Skin of body (tissue), 2 donors: ENCODE measurements around the genes KCNC1 and UEVLD.

DNA sequence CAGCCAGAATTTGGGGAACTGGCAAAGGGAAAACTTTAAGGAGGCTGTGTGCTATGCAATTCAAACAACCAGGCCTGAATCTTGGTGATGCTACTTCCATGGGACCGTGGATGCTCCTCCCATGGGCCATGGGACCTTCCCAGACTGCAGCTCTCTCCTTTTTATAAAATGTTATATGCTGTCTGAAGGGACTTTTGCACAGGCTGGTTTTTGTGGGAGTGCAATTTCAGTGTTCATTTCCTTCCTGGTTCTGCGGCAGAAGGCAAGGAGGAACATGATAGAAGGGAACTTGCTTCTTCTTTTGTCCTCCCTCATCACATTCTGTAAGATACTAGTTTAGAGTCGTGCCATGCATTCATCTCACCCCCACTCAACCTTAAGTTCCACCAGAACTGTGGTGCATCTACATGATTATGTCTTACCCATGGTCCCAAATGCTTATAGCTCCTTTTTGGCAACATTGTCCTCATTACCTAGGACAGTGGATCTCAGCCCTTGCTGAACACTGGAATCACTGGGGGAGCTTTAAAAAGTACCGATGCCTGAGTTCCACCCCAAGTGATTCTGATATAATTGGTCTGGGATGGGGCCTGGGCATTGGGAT, 68.9 kb downstream of the C11orf58 start:
- RAMPAGE, long total RNA: no peak

- RAMPAGE, long total RNA: no peak
Measured at GRCh38 chr11:16813003-16813563, 74.6 kb downstream of the C11orf58 start.

GRCh38 chr11:16967262-16967658, 47.0 kb downstream of the PLEKHA7 start:
- RAMPAGE, long total RNA: no peak

- RAMPAGE, long total RNA: no peak
Measured at GRCh38 chr11:17012755-17013584, 1.2 kb downstream of the PLEKHA7 start.

DNA sequence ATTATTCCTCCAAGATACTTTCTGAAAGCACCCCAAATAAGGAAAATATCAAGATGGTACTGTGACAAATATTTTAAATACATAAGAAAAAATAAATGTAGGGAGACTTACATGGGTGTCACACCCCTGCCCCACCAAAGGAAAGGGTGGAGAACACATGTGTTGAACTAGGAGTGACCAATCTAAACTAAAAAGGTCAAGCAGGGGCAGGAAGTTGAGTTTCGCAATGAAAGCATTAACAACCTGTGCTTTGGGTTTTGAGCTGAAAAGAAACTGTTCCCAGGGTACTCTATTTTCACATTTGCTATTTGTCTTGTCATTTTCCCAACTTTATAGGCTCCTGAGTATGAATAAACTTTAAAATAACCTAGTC, 42.9 kb downstream of the PIK3C2A start:
- RAMPAGE, long total RNA: no peak

- RAMPAGE, long total RNA: no peak
Measured at GRCh38 chr11:17224736-17225292, 17.0 kb upstream of the PIK3C2A start.

DNA sequence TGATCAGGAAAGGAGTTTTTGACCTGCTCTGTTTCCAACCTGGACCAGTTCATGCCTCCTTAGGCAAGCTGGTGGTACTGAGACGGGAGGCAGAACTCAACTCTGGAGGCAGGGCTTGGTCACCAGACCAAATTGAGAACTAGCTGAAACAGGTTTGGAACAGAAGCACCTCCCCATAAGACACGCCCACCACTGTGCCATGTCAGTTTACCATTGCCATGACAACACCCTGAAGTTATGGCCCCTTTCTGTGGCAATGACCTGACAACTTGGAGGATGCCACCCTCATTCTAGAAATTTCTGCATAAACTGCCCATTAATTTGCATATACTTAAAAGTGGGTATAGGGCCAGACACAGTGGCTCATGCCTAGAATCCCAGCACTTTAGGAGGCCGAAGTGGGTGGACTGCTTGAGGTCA, 2.6 kb upstream of the NUCB2 start:
- RAMPAGE, long total RNA: no peak

GRCh38 chr11:17506670-17507113, 30.0 kb upstream of the ABCC8 start:
- RAMPAGE, long total RNA: no peak

- RAMPAGE, long total RNA: no peak
Measured at GRCh38 chr11:17683151-17684242, 35.9 kb upstream of the MYOD1 start.

GRCh38 chr11:17695957-17696321, 23.4 kb upstream of the MYOD1 start:
- RAMPAGE, long total RNA: no peak

GRCh38 chr11:17734235-17735016, at the start of gene KCNC1:
Gene KCNC1 (plus strand): TSS chr11:17734781.
- RAMPAGE, long total RNA: no peak

- RAMPAGE, long total RNA: no peak
Measured at GRCh38 chr11:17951713-17952770, 60.8 kb downstream of the SERGEF start.

DNA sequence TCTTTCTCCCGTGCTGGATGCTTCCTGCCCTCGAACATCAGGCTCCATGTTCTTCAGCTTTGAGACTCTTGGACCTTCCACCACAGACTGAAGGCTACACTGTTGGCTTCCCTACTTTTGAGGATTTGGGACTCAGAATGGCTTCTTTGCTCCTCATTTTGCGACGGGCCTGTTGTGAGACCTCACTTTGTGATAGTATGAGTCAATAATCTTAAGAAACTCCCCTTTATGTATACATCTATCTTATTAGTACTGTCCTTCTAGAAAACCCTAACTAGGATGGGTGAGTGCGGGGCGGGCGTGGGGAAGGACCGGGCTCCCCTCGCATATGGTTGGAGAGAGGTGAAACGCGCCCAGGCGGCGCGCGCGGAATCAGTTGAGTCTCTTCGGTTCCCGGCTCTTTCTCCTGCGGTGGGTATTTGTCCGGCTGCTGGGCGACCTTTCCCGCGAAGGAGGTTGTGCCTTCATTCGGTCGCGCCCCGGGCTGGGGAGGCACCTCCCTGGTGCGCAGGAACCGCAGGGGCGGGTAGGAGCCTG, 27.8 kb downstream of the SAA4 start:
- RAMPAGE, long total RNA: no peak

DNA sequence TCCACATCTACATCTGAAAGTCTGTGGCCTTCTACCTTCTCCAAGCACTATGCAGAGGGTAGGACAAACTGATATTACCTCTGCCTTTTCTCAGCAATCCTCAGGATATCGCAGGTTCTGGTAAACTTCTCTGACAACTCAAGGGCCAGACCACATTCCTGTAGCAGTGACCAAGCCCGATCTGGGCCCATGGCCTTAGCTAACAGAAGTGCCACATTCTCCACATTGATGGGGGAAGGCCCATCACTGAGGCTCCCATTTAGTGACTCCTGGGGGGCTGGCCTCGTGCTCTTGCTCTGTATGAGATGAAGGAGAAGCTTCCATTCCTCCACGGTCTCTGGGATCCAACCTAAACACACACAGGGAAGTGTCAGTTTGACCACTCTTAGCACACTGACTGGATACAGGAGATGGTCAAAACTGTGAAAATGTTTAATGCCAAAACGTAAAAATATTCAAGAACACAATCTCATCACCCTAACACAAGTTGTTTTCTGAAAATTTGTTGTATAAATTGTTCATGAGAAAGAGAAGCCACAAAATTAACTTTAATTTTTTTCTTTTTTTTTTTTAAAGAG, 15.9 kb downstream of the SAA1 start:
- RAMPAGE, long total RNA: no peak

DNA sequence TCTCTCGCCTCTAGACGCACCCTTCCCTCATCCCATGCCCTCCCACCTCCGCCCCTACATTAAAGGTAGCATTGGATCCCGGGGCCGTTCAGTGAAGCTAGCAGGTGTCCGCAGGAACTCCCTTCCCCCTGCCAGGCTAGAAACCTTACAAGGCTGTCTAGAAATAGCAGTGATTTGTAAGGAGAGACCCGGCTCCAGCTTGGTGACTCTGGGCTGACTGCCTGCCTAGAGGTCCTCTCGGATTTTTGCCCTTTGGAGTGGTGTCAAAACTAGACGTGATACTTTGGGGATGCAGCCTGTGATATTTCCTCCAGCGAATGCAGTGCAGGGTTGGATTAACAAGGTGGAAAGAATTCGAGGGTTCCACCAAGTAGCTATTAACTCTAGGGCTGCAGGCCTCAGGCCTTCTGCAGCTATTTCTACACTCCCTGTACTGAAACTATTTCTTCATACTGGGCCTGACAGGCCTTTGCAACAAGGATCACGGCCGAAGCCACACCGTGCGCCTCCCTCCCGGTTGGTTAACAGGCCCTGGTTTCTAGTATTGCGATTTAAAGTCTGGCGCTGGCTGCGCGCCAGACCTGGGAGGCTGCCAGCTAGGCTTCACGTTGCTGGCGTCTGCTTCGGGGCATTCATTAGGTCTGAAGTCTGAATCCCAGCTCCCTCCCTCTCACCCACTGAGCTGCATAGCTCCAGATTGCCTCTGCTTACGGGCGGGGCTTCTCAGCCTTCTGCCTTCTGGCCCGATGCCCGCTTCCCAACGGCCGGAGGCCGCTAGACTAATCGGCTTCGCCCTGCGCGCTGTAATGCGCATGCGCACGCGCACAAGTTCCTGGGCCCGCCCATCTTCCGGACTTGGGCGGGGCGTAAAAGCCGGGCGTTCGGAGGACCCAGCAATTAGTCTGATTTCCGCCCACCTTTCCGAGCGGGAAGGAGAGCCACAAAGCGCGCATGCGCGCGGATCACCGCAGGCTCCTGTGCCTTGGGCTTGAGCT, 1.3 kb downstream of the LDHA start:
- RAMPAGE, long total RNA: no peak

DNA sequence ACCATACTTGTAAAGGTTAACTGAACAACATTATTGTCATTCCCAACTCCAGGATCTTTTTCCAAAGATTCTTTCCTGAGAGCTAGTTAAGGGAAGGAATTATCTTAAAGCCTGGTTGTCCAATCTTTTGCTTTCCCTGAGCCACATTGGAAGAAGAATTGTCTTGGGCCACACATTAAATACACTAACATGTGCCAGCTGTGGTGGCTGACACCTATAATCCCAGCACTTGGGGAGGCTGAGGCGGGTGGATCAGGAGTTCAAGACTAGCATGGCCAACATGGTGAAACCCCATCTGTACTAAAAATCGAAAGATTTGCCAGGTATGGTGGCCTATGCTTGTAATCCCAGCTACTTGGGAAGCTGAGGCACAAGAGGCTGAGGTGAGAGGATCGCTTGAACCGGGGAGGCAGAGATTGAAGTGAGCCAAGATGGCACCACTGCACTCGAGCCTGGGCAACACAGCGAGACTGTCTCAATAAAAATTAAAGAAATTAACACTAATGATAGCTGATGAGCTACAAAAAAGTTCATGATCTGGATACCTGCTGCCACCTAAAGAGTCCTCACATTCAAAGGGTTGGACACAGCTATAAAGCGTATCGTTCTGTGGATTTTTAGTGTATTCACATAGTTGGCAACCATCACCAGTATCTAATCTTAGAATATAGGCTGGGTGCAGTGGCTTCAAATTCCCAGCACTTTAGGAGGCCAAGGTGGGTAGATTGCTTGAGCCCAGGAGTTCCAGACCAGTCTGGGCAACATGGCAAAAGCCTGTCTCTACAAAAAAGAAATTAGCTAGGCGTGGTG, 3.5 kb upstream of the LDHC start:
- RAMPAGE, long total RNA: no peak

DNA sequence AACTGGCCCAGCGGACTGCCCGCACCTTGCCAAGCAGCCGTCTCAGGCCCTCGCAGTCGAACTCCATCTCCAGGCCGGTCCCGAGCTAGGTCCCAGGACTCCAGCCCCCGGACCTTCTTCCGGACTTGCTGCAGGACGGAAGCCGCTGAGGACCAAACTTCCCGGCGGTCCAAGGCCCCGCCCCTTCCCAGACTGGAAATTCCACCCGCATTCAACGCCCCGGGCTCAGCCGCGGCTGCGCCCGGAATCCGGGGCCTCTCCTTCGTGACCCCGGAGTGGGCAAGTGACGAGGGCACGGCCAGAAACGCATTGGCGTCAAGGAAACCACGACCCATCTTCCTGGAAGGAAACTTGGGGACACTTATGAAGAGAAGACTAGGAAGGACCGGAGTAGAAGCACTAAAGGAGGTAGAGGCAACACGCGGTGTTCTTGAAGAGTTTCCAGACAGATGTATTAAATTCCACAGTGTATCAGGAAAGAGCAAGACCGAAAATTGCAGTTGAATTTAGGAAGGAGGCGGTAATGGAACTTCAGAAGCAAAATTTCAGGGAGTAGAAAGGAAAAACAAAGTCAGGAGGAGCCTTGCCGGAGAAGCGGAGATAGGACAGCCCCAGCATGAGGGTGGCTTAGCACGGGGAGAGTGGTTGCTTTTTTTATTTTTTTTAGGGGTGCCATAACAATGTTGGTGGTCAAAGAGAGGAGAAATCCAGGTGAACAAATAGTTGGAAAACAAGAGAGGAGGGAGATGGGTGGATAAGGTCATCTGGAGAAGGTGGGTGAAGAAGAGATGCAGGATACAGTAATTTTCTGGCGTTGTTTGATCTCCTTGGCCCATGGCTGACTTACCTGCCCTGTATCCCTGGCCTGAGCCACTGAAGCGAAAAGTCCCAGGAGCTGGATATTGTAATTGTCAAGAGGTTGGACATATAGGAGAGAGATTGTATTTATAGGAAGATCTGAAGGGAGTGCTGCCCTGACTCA, at the start of gene UEVLD:
Gene UEVLD (minus strand): TSS at position 147 of the 982 bp plus-strand sequence.
- RAMPAGE, long total RNA: start-site peak on the plus strand centred at position 208 of the sequence, 89 bp wide, 46 and 11 reads in 2 replicates

DNA sequence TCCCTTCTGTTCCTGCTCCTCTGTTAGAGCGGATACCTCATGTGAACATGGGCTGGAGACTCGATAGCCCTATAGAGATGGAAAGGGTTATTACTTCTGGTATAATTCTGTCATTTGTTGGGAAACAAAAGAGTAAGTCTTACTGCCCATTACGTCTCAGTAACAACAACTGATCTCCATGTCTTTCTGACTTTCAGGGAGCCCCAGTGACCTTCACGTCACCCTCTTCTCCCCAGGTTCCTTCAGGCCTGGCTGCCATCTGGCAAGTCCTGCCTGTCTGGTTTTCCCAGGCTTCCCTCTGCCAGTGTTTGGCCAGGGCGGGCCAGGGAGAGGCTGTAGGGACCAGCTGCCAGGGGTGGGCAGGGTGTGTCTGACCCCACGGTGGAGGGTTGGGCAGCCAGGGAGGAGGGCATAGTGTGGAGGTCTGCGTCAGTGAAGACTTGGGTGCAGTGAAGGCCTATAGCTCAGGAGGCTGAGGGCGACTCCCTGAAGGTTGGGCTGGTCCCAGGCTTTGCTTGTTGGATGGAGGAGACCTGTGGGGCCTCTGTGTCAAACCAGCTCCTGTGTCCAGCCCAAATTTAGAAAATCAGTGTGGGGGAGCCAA, 11.9 kb upstream of the MRGPRX2 start:
- RAMPAGE, long total RNA: no peak

GRCh38 chr11:19510199-19510834, 202.3 kb upstream of the NAV2 start:
- RAMPAGE, long total RNA: no peak

DNA sequence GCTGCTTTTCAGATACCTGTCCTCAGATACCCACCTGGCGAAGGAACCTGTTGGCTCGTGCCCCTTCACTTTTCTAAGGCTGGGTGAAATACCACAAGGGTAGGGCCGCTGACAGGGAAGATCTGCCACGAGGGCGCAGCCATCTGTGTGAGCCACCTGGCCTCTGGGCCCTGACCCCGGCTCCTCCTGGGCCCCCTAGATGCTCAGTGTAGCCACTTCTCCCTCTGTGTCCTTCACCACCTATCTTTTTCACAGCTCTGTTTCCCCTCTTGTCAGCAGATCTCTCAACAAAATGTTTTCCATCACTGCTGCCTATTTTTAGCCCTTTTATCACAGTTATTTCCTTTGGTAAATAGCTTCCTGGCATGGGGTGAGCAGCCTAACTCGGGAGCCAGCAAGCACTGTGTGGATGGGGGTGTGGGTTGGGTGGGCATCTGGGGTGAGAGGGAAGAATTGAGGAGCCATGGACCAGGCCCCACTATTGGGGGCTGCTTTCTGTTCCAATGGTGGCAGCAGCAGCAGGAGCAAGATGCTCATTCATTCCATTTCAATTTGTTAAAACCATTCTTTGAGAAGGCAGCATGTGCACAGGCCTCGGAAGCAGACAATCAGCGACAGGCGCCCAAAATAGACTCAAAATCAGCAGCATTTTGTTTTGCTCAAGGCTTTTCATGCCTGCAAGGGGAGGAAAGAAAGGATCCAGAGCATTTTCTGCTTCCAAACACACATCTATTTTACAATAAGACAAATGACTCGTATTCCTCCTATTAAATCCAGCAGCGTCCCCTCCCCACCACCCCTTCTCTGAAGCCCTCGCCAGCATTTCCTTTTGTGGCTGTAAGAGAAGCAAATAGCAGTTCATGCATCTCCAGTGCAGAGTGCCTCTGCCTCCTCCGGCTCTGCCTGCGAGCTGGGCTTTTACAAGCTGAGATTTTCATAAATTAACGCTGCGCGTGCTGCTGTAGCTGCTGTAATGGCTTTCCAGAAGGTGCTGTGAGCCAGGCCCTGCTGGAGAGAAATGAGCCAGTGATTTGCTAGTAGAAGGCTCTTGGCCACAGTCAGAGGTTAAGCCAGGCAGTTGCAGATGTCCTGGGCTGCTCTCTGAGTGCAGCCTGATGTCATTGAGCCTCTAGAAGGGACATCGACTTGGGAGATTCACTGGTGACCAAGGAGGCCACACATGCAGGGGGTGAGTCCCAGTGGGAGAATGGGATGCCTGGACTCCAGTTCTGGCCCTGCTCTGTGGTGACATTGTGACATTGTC, 134.9 kb upstream of the NAV2 start:
- RAMPAGE, long total RNA: no peak